Tibial nerve (tissue), 3 donors: ENCODE data around the gene ZNF138.

DNA sequence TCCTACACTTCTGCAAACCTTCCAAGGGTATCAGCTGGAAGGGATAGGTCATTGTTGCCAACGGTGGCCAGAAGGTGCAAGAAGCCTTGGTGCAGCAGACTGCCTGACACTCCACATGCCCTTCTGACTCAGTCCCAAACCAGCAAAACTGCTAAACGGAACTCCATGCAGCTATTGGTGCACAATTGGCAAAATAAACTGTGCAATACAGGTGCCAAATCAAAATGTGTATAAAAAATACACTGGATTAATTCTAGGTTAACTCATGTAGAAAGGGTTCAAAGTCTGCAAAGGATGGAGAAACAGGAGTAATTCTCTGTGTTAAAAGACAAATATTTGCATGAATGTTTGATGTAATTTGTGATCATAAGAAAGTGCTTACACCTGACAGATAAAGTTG is 102.7 kb upstream of the EGFR start:
- PRO-cap, result no peak
- RAMPAGE, long total RNA, 3 experiments, result no peak in any of the 3 experiments

- PRO-cap, result no peak
- RAMPAGE, long total RNA, 3 experiments, result no peak in any of the 3 experiments
These were observed 13.6 kb upstream of the EGFR start for GRCh38 chr7:55005230-55005654.

DNA sequence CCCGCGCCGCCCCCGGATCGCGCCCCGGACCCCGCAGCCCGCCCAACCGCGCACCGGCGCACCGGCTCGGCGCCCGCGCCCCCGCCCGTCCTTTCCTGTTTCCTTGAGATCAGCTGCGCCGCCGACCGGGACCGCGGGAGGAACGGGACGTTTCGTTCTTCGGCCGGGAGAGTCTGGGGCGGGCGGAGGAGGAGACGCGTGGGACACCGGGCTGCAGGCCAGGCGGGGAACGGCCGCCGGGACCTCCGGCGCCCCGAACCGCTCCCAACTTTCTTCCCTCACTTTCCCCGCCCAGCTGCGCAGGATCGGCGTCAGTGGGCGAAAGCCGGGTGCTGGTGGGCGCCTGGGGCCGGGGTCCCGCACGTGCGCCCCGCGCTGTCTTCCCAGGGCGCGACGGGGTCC is 572 bp downstream of the EGFR start:
- PRO-cap, result bidirectional peak, plus-strand start at position 216 of the sequence, minus-strand start at position 97 of the sequence
- RAMPAGE, long total RNA, 3 experiments, result no peak in any of the 3 experiments

DNA sequence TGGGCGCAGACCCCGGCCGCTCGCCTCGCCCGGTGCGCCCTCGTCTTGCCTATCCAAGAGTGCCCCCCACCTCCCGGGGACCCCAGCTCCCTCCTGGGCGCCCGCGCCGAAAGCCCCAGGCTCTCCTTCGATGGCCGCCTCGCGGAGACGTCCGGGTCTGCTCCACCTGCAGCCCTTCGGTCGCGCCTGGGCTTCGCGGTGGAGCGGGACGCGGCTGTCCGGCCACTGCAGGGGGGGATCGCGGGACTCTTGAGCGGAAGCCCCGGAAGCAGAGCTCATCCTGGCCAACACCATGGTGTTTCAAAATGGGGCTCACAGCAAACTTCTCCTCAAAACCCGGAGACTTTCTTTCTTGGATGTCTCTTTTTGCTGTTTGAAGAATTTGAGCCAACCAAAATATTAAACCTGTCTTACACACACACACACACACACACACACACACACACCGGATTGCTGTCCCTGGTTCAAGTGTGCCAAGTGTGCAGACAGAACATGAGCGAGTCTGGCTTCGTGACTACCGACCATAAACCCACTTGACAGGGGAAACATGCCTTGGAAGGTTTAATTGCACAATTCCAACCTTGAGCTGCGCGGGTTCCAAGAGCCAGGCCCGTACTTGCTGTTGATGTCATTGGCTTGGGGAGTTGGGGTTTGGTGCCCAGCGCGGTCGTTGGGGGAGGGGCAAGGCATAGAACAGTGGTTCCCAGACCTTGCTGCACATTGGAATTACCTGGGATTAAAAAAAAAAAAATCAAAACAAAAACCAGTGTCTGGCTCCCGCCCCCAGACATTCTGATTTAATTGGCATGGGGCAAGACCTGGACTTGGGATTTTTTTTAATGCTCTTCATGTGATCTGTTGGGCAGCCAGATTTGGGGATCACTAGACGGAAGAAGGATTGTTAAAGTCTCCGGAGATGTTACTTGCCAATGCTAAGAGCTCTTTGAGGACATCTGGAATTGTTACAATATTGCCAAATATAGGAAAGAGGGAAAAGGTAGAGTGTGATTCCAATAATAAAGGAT is 1.6 kb downstream of the EGFR start:
- PRO-cap, result bidirectional peak, plus-strand start at position 670 of the sequence, minus-strand start at position 525 of the sequence
- RAMPAGE, long total RNA, 3 experiments, result no peak in any of the 3 experiments

DNA sequence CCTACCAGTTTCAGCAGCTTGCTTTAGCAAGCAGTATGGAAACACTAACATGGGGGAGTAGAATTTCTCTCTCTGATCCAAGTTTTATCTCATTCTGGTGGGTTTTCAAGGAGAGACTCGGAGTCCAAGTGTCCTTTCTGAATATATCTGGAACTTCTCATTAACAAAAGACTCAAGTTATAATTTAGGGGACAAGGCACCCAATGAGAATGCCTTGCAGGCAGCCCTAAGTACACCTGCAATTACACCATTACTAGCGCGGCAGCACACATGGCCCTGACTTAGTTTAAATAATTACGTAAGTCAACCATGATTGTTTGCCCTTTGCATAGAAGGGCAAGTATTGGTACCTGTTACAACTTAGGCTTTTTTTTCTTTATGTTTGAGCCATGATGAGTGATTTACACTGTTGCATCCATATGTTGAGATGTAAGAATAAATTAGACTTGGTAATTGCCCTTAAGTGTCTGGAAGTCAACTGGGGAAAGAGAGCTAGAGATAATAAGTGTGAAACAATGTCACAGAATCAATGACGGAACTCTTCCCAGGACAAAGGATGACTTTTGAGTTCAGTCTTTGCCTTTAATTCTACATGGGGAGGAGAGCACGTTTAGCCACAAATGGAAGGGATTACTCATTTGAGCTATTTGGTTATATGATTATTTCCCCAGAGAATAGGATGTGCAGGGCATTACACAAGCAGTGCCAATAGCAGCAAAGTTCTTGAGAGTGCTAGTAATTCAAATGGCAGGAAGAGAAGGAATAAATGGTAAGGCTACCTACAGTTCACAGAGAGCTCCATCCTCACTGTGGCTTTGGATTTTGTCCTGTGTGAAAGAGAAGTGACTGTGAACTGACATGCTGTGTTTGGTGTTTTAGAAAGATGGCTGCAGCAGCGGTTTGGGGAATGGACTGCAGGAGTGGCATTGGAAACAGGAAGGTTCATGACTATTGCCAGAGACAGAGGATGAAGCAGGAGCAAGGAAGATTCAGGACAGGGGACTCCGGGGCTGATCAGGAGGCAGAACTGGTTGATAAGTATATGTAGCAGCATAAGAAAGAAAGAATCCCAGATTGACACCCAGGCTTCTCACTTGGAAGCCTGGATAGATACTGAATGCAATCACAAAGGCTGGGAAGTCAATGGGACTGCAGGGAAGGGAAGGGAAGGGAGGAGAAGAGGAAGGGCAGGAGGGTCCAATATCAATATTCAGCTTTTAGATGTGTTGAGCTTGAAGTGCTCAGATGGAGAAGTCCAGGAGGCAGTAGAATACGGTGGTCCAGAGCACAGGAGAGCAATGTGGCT is 6.0 kb downstream of the EGFR start:
- PRO-cap, result no peak
- RAMPAGE, long total RNA, 3 experiments, result start-site peak on the plus strand in 1 of 3 experiments, centred at position 822 of the sequence, 23 reads per replicate

- PRO-cap, result no peak
- RAMPAGE, long total RNA, 3 experiments, result no peak in any of the 3 experiments
These were observed 29.4 kb downstream of the EGFR start for GRCh38 chr7:55048245-55048608.

- PRO-cap, result no peak
- RAMPAGE, long total RNA, 3 experiments, result no peak in any of the 3 experiments
These were observed 46.9 kb downstream of the EGFR start for GRCh38 chr7:55065449-55066325.

GRCh38 chr7:55100085-55100974 is 81.5 kb downstream of the EGFR start:
- PRO-cap, result no peak
- RAMPAGE, long total RNA, 3 experiments, result no peak in any of the 3 experiments

GRCh38 chr7:55133586-55134271 is 114.9 kb downstream of the EGFR start:
- PRO-cap, result no peak
- RAMPAGE, long total RNA, 3 experiments, result start-site peak on the plus strand in 1 of 3 experiments, at chr7:55133643-55133680 at its widest, 17 reads per replicate

DNA sequence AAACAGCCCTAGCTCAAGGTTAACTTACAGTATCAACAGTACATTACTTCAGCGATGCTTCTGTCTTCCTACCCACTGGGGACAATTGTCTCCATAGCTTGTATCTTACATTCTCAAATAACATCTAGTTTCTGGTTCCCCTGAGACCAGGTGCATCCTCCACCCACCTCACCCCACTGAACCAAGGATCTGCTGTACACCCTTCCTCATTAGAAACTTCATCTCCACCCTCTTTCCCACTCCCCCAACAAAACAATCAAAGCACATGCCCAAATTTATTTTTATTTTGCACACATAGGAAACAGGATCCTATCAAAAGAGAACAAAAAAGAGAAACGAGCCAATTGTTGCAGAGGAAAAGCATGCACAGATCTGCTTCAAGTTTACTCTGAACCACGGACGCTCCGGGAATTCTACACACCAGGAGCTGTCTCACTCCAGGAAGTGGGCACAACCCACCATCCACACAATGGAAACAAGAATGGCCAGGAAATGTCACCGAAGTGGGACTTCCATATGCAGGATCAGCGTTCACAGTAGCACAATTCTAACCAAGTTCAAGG is 101.9 kb downstream of the VOPP1 start:
- PRO-cap, result no peak
- RAMPAGE, long total RNA, 3 experiments, result no peak in any of the 3 experiments

DNA sequence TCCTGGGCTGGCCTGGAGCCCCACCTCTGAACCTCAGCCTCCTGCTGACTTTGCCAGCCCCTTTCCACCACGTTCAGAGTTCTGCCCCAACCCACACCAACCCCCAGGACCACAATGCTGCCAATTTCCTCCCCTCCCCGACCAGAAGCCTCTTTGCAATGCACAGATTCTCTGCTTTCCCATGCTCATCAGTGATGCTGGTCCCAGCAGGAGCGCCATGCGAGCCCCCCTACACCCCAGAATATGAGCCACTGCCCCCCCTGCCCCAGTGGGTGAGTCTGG is 83.9 kb downstream of the VOPP1 start:
- PRO-cap, result no peak
- RAMPAGE, long total RNA, 3 experiments, result start-site peak on the minus strand in 1 of 3 experiments, centred at position 61 of the sequence, 11 reads per replicate

- PRO-cap, result no peak
- RAMPAGE, long total RNA, 3 experiments, result start-site peak on the minus strand in 2 of 3 experiments, at chr7:55555924-55556560 at its widest, 5 to 6 reads per replicate
These were observed 16.2 kb downstream of the VOPP1 start for GRCh38 chr7:55555887-55556659.

DNA sequence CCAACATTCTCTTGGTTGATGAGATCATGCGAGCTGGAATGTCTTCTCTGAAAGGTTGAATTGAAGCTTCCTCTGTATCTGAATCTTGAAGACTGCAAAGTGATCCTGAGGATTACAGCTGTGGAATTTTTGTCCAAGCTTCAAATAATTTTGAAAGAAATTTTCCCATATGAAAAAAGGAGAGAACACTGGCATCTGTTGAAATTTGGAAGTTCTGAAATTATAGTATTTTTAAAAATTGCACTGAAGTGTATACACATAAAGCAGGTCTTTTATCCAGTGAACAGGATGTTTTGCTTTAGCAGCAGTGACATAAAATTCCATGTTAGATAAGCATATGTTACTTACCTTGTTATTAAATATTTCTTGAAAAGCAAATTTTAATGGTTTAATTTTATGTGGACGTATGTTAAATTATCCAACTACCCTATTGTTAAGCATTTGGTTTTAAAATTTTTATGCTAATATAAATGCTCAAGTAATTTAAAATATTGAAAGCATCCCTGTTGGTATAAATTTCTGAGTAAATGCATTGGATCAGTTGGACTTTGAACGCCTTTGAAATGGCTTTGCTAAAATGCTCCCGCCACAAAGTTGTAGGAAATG is 956 bp upstream of the SUMF2 start:
- PRO-cap, result no peak
- RAMPAGE, long total RNA, 3 experiments, result no peak in any of the 3 experiments

DNA sequence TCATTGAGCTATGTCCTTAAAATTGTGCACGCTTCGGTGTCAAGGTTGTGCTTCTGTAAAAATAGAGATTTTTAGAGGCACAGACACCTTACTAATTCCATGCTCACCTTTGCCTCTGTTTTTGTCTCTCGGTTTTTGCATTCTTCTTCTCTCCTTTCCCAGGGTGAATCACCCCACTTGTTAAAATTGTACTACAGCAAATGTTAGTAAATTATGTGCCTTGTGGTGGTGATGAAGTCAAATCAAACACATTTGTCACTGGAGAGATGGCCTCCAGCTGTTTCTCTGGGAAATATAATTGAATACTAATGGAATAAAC is 48.3 kb upstream of the NUPR2 start:
- PRO-cap, result no peak
- RAMPAGE, long total RNA, 3 experiments, result no peak in any of the 3 experiments

- PRO-cap, result no peak
- RAMPAGE, long total RNA, 3 experiments, result no peak in any of the 3 experiments
These were observed 428 bp downstream of the ZNF716 start for GRCh38 chr7:57450373-57450836.

DNA sequence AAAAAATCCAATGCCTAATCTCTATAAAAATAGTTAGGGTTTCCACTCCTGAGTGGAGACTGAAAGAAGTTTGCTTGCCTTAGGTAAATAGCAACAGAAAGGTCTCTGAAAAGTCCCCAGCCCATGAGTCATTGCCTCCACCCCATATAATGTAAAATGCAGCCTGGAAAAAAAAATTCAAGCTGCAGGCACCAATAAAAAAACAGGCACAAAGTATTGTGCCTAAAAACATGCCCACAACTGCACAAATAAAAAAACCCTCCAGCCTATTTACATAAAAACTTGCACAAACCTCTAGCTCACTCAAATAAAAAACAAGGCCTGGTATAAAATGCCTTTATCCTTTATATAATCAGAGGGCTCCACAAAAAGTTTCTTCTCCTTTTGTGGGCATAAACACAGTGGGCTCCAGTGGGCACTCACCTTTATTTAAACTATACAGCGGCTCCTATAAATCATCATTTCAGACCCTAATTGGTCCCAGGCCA is 47.4 kb downstream of the ZNF680 start:
- PRO-cap, result no peak
- RAMPAGE, long total RNA, 3 experiments, result no peak in any of the 3 experiments

GRCh38 chr7:64637894-64638661 is 27.9 kb upstream of the ZNF107 start:
- PRO-cap, result no peak
- RAMPAGE, long total RNA, 3 experiments, result no peak in any of the 3 experiments

- PRO-cap, result bidirectional peak, plus-strand start at chr7:64794428, minus-strand start at chr7:64794279
- RAMPAGE, long total RNA, 3 experiments, result start-site peak on the plus strand in 3 of 3 experiments, at chr7:64794388-64794471 at its widest, 67 to 166 reads per replicate
These were observed at the start of gene ZNF138 for GRCh38 chr7:64793969-64794979. Gene ZNF138, plus strand, starts transcription at chr7:64794428.

DNA sequence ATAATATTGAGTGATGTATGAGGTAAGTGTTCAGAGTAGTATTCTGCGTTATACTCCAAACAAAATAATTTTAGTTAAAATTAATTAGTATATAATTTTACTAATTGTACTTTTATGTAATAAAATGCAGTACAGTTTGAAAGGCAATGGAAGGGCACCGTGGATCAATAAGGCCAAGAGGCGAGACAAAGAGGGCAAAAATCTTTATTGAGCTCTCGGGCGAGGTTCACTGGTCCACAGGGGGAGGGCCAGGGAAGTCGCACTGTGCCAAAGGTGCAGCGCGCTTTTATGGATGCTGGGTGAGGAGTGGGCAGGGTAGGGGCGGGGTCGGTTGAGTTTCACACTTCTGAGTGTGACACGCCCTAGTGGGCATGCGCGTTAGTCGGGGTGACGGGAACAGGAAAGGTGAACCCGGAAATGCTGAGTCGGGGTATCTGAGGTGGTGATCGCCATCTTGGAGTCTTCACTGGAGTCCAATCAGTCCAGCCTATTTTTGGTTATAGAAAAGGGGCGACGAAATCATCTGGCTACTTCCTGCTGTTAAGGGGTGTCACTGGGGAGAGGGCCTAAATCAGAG is 40.6 kb downstream of the ZNF138 start:
- PRO-cap, result no peak
- RAMPAGE, long total RNA, 3 experiments, result no peak in any of the 3 experiments

- PRO-cap, result no peak
- RAMPAGE, long total RNA, 3 experiments, result no peak in any of the 3 experiments
These were observed 33.2 kb upstream of the ZNF273 start for GRCh38 chr7:64869806-64870298.